ENCODE measurements around a stretch of chr12.

GRCh38 chr12:124026778-124027099 lies 53.7 kb downstream of the ZNF664 start:
- RRBS: no CpG with 5 or more reads among the region's 4 CpGs

- RRBS: 31% methylated on average over 7 of the region's 26 CpGs
Measured at GRCh38 chr12:124378052-124378516, 83.2 kb downstream of the RFLNA start.

- RRBS: 60% methylated on average over 2 of the region's 29 CpGs
Measured at GRCh38 chr12:124420972-124421969, 126.4 kb downstream of the RFLNA start.

DNA sequence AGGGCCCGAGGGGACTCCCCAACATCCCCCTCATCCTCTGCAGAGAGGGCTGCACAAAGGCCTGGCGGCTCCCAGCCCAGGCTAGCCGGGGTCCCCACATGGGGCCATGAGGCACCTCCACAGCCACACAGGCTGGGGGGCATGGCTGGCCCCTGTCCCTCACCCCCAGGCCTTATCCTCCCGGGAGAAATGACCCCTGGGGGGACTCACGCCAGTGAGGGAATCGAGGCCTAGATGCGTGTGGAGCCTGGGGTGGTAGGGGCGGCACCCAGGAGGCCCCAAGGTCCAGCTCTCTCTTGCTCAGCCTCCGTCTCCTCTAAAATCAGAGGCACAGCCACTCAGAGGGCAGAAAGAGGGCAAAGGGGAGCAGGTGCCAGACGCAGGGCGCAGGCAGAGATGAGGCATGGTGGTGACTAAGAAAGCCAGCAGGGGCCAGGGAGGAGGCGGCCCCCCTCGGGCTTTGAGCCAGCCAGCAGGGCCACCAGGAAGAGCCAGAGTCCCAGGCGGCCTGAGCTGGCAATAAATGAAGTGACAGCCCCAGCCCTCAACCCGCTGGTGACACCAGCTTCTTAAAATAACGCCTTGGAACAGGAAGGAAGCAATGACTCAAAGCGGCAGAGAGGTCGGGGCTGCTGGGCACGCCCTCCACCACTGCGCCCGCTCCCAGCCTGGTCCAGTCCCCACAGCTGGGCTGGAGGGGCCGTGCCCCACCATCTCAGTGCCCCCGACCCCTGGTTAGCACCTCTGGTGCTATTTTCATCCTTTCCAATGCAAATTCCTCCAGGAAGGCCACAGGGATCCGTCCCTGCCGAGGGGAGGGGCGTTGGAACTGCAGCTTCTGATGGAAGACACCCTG lies 114.1 kb downstream of the NCOR2 start:
- RRBS: 56% methylated on average over 2 of the region's 26 CpGs

- RRBS: no CpG with 5 or more reads among the region's 16 CpGs
Measured at GRCh38 chr12:124454688-124455177, 112.7 kb downstream of the NCOR2 start.

DNA sequence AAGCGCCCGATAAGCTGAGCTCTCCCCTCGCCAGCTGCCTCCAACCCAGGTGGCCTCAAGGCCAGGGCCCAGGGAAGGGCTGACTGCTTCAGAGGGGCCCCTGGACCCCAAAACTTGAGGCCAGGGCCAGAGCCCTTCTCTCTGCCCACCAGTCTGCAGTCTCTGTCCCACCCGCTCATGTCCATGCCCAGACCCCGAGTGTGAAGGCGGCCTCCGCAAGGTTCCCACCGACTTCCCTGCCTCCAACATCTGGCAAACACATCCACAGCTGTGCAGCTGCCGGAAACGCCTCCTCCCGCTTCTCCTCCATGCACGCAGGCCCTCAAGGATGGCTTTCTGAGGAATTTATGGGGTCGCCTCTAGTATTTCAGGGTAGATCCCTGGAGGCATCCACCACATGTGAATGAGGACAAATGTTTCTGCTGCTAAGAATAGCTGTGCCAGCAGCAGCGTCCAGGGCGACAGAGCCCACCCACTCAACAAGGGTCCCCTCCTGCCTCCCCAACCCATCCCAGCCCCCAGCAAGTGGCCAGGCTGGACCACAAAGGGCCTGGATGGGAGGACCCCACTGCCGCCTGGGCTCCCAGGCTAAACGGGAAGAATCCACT lies 59.7 kb downstream of the NCOR2 start:
- RRBS: no CpG with 5 or more reads among the region's 17 CpGs

DNA sequence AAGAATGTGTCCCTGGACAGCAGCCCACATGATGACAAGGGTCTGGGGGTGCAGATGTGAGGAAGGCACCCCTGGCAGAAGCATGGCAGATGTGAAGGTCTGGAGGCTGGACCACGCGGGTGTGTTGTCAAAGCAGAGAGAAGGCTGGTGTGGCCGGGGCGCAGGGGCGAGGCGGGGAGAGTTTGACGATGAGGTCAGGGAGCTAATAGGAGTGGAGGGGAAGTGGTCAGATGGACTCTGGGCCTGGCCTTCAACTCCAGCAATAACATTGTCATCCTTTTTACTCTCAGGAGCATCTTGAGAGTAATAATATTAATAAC lies 48.1 kb downstream of the NCOR2 start:
- RRBS: no CpG with 5 or more reads among the region's 7 CpGs

GRCh38 chr12:124538272-124538851 lies 29.1 kb downstream of the NCOR2 start:
- RRBS: no CpG with 5 or more reads among the region's 15 CpGs

GRCh38 chr12:124543012-124543810 lies 24.2 kb downstream of the NCOR2 start:
- RRBS: 65% methylated on average over 13 of the region's 41 CpGs

DNA sequence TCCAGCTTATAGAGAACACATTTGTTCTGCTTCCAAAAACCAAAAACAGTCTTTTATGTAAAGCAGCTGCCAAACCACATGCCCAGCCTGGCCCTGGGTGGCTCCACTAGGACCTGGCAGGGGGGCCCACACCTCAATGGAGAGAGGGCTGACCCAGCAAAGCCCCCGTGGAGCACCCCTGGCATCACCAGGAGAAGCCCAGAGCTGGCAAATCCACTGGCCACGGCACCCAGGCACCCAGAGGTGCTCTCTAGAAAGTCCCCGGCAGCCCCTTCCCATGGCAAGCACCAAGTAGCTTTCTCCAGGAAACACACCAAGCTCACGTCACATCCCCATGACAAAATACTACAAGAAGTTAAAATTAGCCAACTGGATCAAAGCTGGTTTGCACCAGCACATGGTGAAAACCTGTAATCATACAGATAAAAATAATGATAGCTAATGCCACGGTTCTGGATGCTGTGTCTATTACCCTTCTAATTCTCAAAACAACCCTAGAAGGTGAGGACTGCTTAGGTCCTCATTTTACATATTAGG lies 16.7 kb downstream of the NCOR2 start:
- RRBS: no CpG with 5 or more reads among the region's 5 CpGs

DNA sequence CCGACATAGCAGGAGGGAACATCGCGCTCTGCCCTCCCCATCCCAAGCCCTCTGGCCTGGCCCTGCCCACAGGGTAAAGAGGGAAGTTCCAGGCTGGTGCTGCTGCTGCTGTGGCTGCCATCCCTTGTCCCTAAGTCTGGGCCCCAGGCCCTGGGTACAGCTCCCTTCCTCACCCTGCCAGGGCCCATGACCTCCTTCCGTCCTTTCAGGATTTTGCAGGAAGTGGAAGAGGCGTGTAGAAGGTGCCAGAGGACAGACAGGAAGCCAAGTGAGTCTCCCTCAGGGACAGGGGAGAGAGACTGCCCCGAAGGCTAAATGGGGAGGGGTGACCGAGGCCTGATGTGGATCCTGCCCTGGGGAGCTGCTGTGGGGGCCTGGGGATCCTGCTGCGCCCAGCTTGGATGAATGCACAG lies 14.7 kb upstream of the NCOR2 start:
- RRBS: no CpG with 5 or more reads among the region's 8 CpGs

DNA sequence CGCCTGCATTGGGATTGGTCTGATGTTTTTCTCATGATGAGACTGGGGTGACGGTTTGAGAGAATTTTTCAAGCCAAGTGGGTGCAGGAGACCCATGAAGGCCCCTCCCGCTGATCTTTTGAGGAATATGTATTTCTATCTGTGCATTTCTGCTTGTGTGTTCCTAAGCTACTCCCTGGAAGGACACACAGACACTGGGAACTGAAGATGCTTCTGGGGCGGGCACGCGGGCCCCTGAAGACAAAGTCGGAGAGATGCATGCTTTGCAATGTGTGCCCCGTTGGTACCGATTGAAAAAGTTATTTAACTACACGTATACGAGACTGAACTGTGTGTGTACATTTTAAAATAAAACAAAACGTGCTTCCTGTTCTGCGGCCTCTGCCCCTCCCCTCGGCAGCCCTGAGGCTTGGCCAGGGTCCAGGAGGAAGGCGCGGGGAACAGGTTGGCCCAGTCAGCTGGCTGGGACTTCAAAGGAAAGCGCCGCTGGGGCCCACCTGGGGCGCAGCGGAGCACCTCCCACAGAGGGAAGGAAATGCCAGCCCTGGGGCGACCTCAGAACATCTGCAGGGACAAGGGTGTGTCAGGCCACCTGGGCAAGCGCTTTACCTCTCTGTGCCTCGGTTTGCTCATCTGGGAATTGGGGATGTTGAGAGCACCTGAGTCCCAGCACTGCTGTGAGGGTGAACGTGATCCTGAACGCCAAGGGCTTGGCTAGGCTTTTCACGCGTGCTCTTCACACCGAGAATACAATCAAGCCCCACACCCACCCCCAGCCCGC lies 41.6 kb upstream of the NCOR2 start:
- RRBS: no CpG with 5 or more reads among the region's 29 CpGs

- RRBS: no CpG with 5 or more reads among the region's 11 CpGs
Measured at GRCh38 chr12:124632398-124632991, 65.1 kb upstream of the NCOR2 start.

DNA sequence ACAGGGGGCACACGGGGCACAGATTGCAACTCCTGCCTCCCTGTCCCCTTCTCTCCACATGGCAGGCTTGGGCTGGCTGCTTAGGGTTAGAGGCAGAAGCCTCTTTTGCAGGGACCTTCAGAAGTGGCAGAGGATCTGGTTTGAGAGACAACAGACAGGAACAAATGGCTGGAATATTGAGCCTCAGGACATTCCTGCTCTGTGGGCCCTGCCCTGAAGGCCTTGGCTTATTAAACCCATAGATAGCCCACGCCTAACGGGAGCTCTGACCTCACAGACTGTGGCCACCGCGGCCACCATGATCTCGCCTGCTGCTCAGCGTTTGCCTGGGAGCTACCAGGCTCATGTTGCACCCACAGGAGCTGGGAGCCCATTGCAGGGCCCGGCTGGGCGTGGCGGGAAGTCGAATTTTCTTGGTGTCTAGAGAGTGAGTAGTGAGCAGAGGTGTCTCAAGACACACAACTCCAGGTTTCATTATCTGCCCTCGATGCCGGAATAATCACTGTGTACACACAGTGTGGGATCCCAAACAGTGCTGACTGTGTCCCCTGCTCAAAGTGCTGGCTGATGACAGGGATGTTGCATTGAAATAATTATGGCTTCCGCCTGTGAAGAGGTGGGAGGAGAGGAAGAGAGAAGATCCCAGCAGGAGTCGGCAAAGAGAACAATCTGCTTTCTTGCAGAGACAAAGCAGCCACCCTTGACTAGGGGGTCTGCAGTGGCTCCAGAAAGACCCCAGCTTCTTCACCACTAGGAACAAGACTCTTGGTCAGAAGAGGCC lies 148.1 kb upstream of the NCOR2 start:
- RRBS: 28% methylated on average over 6 of the region's 15 CpGs

DNA sequence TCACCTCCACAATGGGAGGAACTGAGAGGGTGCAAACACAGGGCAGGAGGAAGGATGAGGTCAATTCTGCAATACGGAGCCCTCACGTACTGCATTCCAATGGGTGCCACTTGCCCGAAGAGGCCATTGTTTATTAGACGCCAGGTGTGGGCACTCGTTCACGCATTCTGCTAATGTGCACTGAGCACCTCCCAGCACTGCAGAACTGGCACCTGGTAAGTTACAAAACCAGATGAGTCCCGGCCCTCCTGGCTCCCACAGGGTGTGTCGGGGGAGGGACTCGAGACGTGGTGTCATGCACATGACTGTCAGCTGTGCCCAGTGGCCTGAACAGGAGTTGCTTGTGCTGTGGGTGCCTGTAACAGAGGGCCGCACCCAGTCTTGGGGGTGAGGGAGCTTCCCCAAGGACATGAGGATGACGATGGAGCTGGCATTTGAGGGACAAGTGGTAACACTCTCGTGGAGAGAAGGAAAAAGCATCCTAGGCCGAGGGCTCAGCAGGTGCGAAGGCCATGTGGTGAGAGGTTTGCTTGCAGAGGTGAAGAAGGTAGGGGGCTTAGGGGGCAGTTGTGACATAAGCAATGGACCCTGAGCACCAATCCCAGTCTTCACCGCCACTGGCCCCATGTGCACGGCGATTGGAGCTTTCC lies 146.7 kb downstream of the SCARB1 start:
- RRBS: no CpG with 5 or more reads among the region's 18 CpGs

- RRBS: no CpG with 5 or more reads among the region's 10 CpGs
Measured at GRCh38 chr12:124719802-124720188, 143.9 kb downstream of the SCARB1 start.

DNA sequence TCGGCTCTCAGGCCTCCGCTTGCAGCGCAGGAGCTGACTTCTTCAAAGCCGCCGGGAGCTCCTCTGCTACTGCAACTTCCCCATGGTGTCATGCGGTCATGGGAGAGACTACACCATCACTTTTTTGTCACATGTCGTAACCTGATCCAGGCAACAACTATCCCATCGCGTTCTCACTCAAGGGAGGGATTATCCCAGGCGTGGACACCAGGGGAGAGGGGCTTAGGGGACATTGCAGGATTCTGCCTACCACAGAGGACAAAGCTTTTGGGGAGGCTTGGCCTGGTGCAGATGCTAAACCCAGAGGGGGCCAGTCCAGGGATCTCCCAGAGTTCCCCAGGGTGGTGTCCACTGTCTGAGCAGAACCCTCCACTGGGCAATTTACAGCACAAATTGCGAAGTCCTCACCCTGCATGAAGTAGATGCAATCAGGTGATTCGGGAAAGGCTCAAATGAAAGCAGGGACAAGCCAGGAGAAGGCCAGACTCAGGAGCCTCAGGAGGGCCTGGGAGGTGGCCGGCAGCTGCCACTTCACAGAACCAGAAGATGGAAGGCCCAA lies 129.1 kb downstream of the SCARB1 start:
- RRBS: 90% methylated on average over 5 of the region's 13 CpGs

DNA sequence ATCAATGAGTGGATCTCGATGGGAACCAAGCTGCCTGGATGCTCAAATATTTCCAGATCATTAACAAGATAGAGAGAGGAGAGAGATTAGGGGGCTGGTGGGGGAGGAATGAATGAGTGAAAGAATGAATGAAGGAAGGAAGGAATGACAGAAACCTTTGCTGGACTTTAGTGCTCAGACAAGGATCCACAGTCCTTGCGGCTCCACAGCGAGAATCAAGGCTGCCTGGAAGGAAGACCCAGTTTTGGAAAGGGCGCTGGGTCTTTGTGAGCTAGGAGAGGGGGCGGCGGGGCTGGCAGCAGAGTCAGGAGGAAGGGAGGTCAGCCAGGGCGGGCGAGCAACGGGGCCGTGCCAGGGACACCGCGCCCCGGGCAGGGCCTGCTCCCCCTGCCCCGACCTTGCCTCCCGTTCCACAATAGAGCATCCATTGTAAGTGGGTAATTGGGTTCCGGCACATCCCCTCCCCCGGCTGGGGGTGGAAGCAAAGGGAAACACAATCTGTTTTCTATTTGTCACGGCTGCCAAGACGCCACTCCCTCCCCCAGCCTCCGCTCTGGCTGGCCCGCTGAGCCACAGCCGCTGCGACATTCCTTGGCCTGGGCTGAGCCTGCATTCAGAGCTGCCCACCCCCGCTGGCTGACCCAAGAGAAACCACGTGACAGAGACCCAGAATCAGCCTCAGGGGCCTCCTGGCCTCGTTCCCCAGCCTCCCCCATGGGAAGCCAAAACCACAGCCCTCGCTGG lies 117.9 kb downstream of the SCARB1 start:
- RRBS: 2% methylated on average over 3 of the region's 27 CpGs

GRCh38 chr12:124842825-124843383 lies 20.8 kb downstream of the SCARB1 start:
- RRBS: no CpG with 5 or more reads among the region's 14 CpGs

GRCh38 chr12:124912472-124912908 lies 2.0 kb downstream of the UBC start:
- RRBS: no CpG with 5 or more reads among the region's 10 CpGs